Breast epithelium (tissue), 2 donors: ENCODE measurements around the gene FNBP1L.

- PRO-cap: no peak
- RAMPAGE, long total RNA, 2 experiments: no peak in any of the 2 experiments
Observed at GRCh38 chr1:92964823-92965427, 3.7 kb upstream of the DIPK1A start.

- PRO-cap: no peak
- RAMPAGE, long total RNA, 2 experiments: no peak in any of the 2 experiments
Observed at GRCh38 chr1:93147794-93148830, 32.1 kb downstream of the TMED5 start.

- PRO-cap: no peak
- RAMPAGE, long total RNA, 2 experiments: no peak in any of the 2 experiments
Observed at GRCh38 chr1:93152227-93153408, 27.6 kb downstream of the TMED5 start.

GRCh38 chr1:93253238-93253533 lies 72.7 kb downstream of the CCDC18 start:
- PRO-cap: no peak
- RAMPAGE, long total RNA, 2 experiments: no peak in any of the 2 experiments

DNA sequence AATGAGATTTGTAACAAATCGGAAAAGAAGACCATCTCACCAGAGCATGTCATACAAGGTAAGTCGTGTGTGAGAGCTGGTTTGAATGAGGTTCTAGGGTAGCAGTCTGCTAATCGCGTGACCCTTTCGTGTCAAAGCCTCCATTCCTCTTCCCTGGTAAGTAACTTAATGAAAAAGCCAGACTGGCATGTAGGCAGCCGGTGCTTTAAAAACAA lies 1.0 kb downstream of the DR1 start:
- PRO-cap: no peak
- RAMPAGE, long total RNA, 2 experiments: no peak in any of the 2 experiments

- PRO-cap: no peak
- RAMPAGE, long total RNA, 2 experiments: no peak in any of the 2 experiments
Observed at GRCh38 chr1:93360682-93361630, 15.2 kb downstream of the DR1 start.

DNA sequence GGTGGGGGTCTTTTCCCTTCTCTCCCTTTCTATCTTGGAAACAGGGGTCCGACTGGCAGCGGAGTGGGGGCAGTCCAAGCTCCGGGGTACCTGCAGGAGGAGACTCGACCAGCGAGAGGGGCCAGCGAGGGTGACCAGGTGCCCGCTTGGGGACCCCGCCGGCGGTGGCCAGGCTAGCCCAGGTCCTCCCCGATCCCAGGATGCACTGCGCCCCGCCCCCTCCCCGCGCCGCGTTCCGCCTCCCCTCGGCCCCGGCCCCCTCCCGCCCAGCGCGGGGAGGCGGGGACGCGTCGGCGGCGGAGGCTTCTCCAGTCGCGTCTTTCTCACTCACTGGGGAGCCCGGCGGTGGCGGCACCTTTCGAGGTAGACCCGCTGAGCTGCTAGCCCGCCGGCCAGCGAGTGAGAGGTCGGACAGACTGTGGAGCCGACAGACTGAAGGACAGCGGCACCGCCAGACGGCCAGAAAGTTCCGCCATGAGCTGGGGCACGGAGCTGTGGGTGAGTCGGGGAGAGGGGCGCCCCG lies at the start of gene FNBP1L:
Gene FNBP1L (plus strand): TSS at position 311 of the 523 bp plus-strand sequence.
- PRO-cap: bidirectional peak, plus-strand start at position 330 of the sequence, minus-strand start at position 197 of the sequence
- RAMPAGE, long total RNA, 2 experiments: start-site peak on the plus strand in 2 of 2 experiments, centred at positions 310 to 321 of the sequence, 278 to 1,767 reads per replicate

DNA sequence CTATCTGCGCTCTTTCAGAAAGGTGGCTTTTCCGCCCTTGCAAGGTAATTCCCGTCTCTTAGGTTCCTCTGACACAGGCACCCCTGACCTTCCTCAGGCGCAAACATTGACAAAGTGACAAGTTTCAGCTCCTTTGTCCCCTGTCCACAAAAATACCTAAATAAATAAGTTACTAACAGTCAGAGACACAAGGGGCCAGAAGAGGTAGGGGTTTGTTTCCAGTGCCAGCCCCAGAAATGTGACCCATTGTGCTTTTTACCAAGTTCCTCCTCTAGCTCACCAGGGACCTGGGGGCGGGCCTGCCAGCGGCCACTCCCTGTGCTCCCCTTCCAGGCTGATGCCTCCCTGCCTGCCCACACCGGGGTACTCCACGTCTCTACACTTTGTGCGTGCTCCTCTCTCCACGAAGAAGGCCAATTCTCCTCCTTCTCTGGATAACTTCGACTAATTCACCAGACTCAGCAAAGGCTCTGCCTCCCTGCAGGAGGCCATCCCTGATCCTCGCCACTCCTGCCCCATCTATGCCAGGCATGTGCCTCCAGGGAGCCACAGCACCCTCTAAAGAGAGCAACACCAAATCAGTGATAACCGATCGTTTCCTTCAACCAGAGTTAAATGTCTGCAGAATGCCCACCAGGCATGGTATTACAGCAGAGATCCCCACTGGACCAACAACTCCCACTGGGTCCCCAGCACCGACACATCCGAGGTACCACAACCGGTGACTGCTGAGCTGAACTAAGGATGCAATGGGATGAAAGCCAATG lies 72.0 kb downstream of the BCAR3 start:
- PRO-cap: no peak
- RAMPAGE, long total RNA, 2 experiments: no peak in any of the 2 experiments

DNA sequence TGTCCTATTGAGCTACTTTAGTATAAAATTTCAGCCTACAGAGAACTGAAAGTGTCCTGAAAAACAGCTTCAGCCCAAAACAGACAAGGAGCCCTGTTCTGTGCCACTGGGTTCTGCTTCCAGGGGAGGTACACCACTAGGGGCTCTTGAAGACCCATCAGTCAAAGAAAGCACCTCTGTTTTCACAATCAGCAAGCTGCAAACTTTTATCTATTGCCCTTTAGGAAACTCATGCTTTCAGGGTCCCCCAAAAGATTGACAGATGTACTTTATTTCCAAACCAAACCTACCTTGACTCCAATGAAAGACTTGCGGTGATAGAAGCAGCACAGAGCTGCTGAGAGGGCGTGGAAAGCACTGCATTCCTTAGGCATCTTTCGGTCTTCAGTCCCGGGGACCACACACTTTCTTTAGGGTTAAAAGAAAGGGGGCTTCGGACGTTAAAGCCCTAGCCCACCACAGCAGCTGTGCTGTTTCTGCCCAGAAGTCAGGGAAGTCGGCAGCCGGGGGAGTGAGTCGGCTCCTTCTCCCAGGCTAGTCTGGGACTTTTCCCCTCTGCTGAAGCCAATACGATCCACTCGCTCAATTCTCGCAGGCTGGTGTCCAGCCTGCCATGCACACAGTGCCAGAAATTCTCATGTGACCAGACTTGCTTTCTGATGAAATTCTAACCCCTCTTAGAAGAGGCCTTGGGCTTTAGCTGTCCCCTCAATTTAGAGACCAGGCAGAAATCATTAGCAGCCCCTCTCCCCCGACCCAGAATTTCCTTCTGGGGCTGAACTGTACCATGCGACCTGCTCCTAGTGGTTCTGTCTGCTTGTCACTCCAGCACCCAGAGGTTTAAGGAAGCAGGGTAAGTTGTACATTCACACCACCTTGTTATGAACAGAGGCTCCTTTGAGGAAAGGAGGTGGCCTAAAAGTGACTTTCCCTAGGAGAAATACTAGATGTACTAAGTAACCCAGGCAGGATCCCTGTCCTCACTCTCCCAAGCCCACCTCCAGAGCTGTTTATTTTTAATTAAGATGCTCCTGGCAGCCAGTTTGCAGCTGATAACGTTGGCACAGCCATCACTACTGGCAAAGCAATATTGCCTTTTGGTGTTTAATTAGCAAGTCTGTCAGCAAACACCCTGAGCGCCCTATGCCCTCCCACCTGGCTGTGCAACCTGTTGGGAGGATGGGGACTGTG lies 67.7 kb downstream of the BCAR3 start:
- PRO-cap: unidirectional peak, minus-strand start at position 541 of the sequence
- RAMPAGE, long total RNA, 2 experiments: no peak in any of the 2 experiments

DNA sequence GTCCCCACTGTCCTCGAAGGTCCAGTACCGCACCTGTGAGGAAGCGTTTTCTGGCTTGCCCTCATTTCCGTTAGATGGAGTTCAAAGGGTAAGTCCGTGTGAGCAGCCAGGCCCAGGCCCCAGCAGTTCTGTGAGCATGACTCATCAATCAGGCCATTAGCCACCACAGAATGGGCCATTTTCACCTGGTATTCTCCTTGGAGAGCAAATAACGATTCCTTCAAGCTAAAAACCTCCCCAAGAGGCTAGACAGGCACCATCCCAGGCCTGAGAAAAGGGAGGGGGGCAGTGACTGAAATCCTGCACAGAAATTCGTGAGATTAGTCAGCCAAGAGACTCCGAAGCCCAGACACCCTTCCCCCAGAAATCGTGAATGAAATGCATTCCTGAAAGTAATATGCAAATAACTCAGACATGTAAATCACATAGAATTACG lies 66.0 kb downstream of the BCAR3 start:
- PRO-cap: no peak
- RAMPAGE, long total RNA, 2 experiments: no peak in any of the 2 experiments

DNA sequence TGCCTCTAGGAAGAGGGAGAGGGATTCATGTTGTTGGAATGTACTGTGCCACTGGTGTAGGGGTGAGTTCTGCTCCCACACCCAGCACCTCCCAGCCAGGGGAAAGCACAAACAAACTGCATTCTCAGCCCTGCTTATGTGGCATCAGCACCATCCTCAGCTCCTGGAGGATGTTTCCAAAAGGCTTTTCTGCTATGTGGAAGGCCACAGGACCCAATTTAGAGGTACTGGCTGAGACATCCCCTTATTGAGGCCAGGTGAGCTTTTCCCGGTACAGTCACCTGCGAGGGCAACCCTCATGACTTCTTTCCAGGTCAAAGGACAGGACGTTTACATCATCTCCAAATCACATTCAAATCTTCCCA lies 57.6 kb downstream of the BCAR3 start:
- PRO-cap: no peak
- RAMPAGE, long total RNA, 2 experiments: no peak in any of the 2 experiments

DNA sequence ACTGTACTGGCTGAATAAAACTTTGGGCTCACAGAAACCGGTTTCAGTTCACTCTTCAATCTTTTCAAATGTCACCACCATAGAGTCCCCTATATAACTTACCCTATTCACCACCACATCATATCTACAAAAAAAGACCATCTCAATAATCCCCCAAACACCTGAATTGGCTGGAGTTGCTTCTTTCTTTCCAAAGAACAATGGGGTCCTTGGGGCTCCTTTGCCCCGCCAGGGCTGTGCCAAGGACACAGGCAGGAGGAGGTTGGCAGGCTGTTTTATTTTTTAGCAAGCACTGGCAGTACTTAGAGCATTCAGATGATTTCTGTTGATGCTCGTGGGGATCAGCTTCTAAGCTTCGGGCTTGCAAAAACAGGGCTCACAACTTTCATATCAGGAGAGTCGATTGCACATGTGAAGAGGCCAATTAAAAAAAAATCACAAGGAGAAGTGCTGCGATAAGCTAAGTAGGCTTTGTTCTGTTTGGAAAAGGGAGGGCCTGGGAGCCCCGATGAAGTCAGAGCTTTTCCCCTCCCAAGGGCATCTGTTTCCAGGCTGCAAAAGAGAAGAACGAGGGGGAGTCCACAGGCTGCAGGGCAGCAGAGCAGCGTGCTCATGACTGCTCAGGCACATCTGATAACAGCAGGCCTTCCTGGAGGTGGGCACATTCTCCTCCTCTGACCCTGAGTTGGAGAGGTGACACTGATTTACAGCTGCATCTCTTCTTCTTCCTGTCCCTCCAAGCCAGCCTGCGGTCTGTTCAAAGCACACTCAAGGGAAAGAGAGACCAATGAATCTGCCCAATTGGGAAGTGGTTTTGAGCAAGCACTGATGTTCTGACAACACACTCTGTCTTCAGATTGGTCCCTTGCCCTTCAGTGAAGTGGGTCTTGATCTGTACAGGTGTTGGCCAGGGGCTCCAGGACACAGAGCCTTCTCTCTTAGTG lies 27.2 kb upstream of the BCAR3 start:
- PRO-cap: no peak
- RAMPAGE, long total RNA, 2 experiments: no peak in any of the 2 experiments

DNA sequence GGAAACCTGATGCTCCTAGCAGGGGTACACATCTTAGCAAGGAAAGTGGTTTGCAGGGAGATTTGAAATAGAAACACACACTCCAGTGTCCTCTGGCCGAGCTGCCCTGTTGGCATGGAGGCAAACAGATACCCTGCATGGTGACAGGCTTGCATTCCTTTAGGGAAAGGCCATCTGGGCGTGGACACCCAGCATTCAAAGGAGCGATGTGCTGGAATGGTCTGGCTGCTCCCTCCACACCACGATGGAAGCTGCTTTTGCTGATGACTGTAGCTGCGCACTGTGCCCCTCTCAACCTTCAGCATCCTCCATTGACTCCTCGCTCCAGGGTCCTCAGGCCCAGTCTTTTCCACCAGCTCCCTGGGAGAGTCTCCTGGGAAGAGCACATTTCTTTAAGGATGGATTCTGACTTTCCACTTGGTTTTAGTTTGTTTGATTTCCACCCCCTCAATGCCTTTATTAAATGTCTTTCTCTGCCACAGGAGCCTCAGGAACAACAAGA lies 41.6 kb upstream of the BCAR3 start:
- PRO-cap: no peak
- RAMPAGE, long total RNA, 2 experiments: no peak in any of the 2 experiments

DNA sequence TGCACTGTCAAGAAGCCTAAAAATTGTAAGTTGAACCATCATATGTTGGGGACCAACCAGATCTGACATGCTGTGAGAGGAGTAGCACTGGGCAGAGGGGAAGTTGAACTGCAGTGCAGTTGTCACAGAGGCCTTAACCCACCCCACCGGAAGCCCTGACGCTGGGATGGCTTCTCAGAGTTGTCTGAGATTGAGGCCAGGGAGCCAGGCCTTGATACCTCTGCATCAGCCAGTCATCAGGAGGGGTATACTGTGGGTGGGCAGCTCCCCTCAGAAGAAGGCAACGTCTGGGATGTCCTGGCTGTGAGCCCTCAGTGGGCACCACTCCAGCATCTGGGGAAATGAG lies 47.8 kb upstream of the BCAR3 start:
- PRO-cap: no peak
- RAMPAGE, long total RNA, 2 experiments: no peak in any of the 2 experiments

- PRO-cap: no peak
- RAMPAGE, long total RNA, 2 experiments: no peak in any of the 2 experiments
Observed at GRCh38 chr1:93907614-93908108, 1.6 kb downstream of the GCLM start.

GRCh38 chr1:93946951-93947439 lies 37.8 kb upstream of the GCLM start:
- PRO-cap: no peak
- RAMPAGE, long total RNA, 2 experiments: no peak in any of the 2 experiments

GRCh38 chr1:94095859-94096538 lies 24.9 kb downstream of the ABCA4 start:
- PRO-cap: no peak
- RAMPAGE, long total RNA, 2 experiments: no peak in any of the 2 experiments

DNA sequence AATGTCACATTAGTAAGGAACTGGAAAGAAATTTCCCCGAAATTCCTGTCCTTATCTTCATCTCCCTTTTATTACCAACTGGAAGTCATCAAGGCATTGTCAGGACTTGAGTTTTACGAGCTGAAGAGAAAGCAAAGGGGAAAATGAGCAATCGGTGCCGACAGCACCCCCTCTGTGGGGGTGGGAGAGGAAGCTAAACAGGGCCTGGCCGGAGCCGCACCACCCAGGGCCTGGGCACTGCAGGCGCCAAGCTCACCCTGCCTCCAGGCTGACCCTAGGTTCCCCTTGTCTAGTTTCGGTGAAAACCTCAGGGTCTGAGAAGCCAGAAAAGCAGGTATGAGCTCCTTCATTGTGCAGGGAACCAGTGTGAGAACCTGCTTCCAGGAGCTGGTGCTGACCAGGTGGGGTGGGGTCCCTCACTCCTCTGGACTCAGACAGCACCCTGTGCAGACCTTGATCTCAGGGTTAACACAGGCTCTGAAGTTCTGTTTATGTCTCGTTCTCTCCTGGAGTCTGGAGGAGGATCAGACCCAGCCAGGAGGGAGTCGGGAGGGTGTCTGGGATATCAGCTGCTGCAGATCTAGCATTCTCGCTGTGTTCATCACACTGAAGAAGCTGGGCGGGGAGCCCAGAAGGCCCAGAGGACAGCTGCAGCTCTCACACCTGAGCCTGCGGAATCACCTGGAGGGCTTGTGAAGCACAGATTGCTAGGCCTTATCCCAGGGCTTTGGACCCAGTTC lies 19.6 kb downstream of the ABCA4 start:
- PRO-cap: no peak
- RAMPAGE, long total RNA, 2 experiments: no peak in any of the 2 experiments

DNA sequence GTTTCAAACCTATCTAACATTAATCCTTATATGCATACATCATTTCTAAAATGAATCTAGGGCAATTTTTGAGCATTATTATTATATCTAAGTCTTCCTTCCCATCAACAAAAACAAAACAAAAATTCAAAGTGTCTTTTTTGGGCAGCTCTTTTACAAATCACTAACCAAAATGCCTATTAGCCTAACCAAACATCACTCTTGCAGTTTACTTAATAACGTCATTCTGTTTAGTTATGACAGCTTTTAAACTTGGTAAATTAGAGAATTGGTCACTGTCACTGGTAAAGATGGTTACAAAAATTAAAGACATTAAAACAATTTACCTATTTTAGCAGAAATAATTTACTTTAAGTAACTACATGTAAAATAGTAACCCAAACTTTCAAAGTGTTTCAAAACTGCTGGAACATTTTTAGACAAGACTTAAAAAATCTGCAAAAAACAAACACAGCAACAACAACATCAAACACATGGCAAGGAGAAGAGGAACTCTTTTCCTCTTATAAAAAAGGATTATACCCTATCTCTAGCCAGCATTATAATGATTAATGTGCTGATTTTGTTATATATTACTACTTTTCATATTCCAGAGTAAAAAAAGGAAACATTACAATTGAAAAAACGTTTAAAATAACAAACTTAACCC lies 2.7 kb downstream of the ARHGAP29 start:
- PRO-cap: no peak
- RAMPAGE, long total RNA, 2 experiments: no peak in any of the 2 experiments

DNA sequence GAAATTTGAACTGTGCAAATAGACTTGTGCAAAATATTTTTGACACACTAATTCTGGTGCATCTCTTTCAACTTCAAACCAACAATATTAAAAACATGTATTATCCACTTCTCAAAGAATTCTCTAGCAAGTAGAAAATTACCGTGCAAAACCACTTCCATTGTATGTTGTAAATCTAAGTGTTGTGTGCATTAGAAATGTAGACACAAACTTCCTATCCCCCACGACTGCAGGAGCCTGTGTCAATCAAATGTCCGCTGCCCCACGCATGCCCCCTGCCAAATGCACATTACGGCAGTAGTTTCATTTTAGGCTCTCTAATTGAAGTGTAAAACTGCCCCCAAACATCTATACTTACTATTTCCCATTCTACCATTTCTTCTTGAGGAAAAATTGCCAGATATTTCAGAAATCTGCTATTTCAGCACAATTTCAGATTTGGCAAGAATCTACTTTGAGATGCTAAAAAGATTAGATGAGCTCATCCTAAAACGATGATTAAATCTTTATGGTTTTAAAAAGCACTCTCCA lies 1.7 kb downstream of the ARHGAP29 start:
- PRO-cap: no peak
- RAMPAGE, long total RNA, 2 experiments: no peak in any of the 2 experiments